Suprapubic skin (tissue), 4 donors: Measurements from ENCODE around the gene CCL22.

DNA sequence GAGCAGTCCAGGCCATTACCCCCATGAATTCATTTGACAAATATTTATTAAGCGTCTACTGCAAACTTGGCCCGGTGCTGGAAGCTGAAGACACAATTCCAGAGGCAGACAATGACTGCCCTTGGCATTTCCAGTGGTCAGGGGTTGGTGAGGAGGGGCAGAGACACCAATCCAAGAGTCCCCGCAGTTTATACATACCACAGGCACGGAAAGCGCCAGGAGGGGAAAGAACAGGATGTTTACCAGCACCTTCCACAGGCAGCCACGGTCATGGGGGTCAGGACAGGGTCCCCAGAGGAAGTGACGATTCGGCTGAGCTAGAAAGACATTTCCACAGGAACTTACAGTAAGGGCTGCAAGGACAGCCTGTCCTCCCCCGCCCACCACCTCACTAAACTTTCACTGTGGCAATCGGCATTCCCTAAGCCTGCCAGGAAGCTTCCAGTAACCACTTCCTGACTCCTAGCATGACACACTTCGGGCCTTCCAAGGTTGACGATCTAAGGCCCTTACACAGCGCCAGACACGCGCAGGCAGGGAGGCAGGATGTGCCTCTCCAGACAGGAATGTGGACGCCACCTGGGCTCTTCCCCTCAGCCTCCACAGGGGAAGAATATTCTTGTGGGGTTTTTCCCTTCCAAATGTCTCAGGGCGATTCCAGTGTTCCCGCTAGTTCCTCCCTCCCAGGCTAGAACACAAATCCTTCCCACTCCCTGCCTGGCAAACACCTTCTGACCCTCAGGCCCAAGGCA lies 1.2 kb upstream of the MT2A start:
- PRO-cap = bidirectional peak, plus-strand start at position 522 of the sequence, minus-strand start at position 230 of the sequence
- RAMPAGE, long total RNA, 4 experiments = no peak in any of the 4 experiments

DNA sequence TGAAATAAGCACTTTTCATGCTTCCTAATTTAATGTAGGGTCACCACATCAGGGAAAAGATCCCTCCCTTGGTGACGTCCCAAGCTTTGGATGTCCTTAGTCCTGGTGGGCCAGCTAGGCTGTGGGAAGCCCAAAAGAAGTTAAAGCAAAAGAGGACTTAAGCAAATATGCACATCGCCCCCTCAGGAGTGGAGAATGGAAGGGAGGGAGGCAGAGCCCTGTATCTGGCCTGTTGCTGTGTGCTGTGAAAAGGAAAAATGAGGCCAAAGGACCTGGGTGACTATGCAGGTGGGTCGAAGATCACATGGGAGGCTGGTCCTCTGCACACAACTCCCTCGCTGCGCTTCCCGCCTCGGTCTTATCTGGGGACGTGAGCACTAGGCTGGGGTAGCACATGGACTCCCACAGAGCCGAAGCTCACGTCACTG lies 4.4 kb downstream of the MT1A start:
- PRO-cap = no peak
- RAMPAGE, long total RNA, 4 experiments = no peak in any of the 4 experiments

- PRO-cap = no peak
- RAMPAGE, long total RNA, 4 experiments = no peak in any of the 4 experiments
These were observed 471 bp downstream of the MT1H start for GRCh38 chr16:56670025-56670544.

DNA sequence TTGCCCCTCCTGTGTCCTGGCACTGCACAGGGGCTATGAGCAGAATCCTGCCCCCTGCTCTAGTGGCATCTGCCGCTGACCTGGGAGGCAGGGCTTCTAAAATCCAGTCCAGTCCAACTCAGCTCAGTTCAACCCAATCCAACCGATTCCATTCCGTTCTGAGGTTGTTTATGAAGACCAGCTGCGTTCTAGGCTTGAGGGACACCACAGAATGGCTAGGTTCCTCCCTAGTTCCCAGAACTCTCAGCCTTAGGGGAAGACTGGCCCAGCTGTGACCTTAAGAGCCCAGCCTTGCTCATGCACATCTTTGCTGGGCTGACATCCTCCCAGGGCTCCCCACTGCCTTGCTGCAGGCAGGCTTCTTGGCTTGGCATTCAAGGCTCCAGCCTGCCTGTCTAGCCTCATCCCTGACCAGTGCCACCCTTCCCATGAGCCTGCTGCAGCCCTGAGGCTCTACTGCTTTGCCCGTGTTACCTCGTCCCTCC lies 7.8 kb downstream of the SLC12A3 start:
- PRO-cap = no peak
- RAMPAGE, long total RNA, 4 experiments = no peak in any of the 4 experiments

- PRO-cap = no peak
- RAMPAGE, long total RNA, 4 experiments = no peak in any of the 4 experiments
These were observed 2.2 kb downstream of the HERPUD1 start for GRCh38 chr16:56934158-56934598.

DNA sequence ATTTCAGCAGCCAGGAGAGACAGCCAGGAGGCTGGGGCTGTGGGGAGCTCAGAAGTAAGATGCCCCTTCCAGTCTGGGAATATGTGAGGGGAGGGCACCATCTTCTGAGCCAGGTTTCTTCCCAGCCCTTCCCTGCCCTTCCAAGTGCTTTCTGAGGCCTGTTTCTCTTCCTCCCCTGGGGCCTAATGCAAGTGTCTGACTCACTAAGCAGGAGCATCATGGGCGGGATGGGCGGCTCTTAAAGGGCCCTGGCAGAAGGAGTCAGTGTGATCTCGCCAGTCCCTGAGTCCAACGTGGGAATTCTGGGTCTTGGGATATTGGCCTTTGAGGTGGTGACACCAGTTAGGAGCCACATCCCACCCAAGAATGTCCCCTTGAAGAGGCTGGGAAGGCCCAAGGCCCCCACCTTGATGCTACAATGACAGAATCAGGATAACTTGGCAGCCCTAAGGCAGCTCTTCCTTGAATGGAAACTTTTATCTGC lies 3.8 kb upstream of the NLRC5 start:
- PRO-cap = no peak
- RAMPAGE, long total RNA, 4 experiments = no peak in any of the 4 experiments

GRCh38 chr16:57045635-57046284 lies 46.6 kb upstream of the CPNE2 start:
- PRO-cap = no peak
- RAMPAGE, long total RNA, 4 experiments = no peak in any of the 4 experiments

- PRO-cap = no peak
- RAMPAGE, long total RNA, 4 experiments = no peak in any of the 4 experiments
These were observed 28.6 kb downstream of the CPNE2 start for GRCh38 chr16:57120740-57121533.

DNA sequence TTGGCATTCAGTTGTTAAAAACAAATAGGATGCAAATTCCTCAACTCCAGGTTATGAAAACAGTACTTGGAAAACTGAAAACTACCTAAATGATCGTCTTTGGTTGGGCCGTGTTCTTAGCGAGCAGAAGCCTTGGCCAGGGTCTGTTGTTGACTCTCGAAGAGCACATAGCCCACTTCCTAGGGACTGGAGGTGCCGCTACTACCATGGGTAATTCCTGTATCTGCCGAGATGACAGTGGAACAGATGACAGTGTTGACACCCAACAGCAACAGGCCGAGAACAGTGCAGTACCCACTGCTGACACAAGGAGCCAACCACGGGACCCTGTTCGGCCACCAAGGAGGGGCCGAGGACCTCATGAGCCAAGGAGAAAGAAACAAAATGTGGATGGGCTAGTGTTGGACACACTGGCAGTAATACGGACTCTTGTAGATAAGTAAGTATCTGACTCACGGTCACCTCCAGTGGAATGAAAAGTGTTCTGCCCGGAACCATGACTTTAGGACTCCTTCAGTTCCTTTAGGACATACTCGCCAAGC lies 18.5 kb downstream of the RSPRY1 start:
- PRO-cap = no peak
- RAMPAGE, long total RNA, 4 experiments = no peak in any of the 4 experiments

DNA sequence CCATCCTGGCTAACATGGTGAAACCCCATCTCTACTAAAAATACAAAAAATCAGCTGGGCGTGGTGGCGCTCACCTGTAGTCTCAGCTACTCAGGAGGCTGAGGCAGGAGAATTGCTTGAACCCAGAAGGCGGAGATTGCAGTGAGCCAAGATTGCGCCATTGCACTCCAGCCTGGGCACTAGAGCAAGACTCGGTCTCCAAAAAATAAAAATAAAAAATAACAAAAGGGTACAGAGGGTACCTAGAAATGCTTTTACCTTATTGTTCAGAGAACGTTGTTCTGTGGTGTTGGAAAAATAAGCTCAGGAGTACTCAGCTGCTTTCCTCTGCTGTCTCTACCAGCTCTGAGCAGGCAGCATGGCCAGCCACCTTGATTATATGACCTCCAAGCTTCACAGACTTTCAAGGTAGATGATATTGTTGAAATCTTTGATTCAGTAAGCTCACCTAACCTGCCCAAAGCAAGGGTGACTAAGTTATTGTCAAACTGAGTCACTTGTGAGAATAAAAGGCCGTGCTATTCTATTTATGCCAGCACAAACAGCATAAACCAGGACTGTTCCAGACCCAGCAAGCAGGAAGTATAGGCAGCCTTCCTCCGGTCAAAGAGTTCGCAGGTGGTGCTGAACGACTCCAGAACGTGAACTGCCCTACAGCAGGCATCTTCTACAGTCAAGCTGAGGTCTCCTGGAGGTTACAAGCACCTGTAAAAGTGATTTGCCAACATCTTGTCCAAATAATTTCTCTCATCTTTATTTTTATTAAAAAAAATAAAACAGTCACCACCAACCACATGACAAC lies 10.5 kb downstream of the ARL2BP start:
- PRO-cap = no peak
- RAMPAGE, long total RNA, 4 experiments = no peak in any of the 4 experiments

DNA sequence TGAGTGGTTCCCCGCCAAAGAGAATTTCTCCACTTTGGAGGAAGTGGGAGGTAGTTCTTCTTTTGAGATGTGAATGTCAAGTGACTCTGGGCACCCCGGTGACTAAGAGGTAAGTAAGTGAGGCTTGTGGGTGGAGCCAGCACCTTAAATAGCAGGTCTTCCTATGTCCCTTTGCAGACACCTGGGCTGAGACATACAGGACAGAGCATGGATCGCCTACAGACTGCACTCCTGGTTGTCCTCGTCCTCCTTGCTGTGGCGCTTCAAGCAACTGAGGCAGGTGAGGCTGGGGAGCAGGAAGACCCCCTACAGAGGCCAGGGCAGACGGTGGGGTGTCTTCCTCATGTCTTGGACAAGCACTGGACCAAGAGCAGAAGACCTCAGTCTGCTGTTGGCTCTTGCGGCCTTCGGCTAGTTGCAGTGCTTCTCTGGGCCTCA lies at the start of gene CCL22:
TSS of gene CCL22 (plus strand) at position 174 of the 438 bp plus-strand sequence.
- PRO-cap = no peak
- RAMPAGE, long total RNA, 4 experiments = no peak in any of the 4 experiments

- PRO-cap = no peak
- RAMPAGE, long total RNA, 4 experiments = no peak in any of the 4 experiments
These were observed 1.2 kb downstream of the CX3CL1 start for GRCh38 chr16:57373308-57374045.

DNA sequence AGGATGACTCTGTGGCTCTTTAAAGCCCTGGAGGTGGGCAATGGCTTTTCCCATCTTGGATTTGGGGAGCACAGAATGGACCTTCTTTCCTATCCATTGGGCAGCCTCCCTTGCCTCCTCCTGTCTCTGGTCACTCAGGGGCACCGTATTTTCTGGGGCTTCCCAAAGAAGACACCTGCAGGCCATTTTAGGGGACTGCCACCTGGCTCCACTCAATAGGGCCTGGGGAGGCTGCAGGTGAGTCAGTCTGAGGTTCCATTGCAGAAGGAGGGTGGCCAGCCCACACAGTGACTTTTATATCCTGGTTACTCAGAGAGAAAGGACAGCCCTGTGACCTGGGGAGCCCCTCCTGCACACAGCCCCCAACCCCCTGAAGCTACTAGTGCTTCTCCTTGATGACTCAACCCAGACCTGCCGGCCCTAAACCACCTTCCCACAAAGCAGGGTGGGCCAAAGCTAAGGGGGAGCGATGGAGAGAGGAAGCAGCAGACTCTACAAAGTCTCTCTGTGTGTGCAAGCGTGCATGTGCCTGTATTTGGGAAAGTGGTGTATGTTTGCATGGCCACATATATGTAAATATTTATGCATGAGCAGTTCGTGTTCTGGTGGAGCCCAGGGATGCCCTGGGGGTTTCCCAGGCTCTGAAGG lies 4.9 kb downstream of the CX3CL1 start:
- PRO-cap = no peak
- RAMPAGE, long total RNA, 4 experiments = no peak in any of the 4 experiments

GRCh38 chr16:57471282-57471551 lies 8.7 kb downstream of the POLR2C start:
- PRO-cap = no peak
- RAMPAGE, long total RNA, 4 experiments = no peak in any of the 4 experiments

DNA sequence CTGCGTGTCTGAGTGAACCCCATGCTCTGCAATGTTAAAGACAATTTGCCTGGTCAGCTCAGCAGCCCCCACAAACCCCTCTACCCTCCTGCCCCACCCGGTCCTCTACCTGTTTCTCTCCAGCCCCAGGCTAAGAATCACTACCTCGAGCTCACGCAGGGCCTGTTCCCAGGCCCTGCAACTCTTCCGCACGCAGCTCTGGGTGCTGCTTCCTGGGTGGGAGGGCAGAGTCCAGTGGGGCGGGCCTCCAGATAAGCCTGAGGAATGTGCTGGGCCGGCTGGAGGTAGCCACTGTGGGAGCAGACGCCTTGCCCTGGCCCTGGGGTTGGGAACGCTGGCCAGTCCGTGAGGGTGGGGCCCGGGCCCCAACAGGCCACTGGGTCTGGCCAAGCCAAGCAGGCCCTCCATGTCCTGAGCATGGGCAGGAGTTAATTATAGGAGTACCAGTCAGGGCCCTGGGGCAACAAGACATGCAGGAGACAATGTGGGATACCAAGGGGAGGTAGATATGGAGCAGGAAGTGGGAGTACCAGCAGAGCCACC lies 6.0 kb downstream of the DOK4 start:
- PRO-cap = no peak
- RAMPAGE, long total RNA, 4 experiments = no peak in any of the 4 experiments

GRCh38 chr16:57637360-57637853 lies 9.0 kb downstream of the ADGRG1 start:
- PRO-cap = no peak
- RAMPAGE, long total RNA, 4 experiments = no peak in any of the 4 experiments

- PRO-cap = no peak
- RAMPAGE, long total RNA, 4 experiments = no peak in any of the 4 experiments
These were observed 17.7 kb downstream of the ADGRG1 start for GRCh38 chr16:57646017-57646653.

DNA sequence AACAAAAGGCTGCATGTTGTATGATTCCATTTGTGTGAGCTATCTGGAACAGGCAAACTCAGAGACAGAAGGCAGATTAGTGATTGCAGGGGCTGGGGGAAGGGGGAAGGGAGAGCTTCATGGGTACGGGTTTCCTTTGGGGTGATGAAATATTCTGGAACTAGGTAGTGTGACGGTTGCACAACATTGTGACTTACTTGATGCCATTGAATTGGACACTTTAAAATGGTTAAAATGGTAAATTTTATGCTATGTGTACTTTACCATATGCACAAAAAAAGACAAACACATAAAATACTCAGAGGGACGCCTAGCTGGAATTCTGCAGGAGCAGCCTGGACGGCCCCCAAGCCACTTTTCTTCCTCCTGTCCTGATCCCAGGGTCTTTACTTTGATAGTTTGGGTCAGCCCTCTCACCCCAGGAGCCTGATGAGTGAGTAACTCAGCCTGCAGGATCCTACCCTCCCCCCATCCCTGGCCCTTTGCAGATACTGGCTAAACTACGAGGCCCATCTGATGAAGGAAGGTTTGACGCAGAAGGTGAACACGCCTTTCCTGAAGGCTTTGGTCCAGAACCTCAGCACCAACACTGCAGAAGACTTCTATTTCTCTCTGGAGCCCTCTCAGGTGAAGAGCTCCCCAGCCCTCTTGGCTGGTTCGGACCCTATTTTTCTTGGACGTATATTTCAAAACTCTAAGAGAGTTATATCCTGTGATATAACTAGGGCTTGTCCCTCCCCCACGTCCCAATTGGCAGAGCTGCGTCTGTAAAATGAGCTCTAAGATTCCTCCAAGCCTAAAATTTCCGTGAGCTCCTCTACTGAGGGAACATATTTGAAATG lies 7.8 kb downstream of the ADGRG3 start:
- PRO-cap = no peak
- RAMPAGE, long total RNA, 4 experiments = no peak in any of the 4 experiments

DNA sequence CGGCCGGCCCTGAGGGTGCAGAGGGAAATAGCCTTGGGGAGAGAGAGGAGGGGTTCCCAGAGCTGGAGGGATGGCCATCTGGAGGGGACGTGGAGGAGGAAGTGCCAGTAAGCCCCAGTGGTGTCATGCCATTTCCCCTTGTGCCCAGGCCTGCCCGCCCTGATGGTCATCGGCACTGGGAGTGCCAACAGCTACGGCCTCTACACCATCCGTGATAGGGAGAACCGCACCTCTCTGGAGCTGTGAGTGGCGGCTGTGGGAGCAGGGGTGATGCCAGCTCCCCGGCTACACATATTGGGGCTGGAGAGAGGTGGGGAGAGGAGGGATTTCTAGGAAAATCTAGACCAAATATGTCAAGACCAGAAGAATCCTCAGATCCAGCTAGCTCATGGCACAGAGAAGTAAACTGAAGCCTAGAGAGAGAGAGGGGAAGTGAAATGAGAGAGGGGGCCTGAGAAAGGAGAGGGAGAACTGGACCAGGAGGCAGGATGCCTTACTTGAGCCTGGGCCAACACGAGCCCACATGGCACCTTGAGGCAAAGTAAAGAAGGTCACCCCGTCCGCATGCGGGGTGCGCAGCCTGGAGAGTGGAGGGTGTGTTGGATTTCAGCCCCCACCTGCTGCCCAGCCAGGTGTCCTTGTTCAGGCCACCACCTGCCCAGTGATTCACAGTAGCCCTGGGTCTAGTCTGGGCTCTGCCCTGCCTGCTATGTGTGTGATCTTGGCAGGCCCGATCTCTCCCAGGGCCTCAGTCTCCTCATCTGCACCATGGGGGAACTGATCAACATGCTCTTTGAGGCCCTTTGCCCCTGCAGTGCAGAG lies 10.2 kb upstream of the DRC7 start:
- PRO-cap = no peak
- RAMPAGE, long total RNA, 4 experiments = no peak in any of the 4 experiments

DNA sequence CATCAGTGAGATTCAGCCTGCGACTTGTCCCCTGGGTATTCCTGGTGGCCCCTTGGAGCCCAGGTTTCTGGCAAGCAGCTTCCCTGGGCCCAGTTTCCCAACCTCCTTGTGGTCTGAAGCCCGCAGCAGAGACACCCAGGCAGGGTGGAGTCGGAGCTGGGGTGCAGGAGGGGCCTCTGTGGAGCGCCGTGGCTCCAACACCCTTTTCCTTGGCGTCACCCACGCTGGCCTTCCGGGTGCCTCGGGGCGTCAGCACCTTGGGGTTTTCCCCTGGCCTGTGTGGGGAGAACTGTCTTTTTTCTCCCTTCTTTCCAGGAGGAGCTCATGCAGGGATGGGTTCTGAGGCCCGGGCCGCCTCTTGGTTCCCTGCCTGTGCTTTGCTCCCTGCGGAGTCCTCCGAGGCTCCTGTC lies 4.7 kb downstream of the KATNB1 start:
- PRO-cap = unidirectional peak, minus-strand start at position 108 of the sequence
- RAMPAGE, long total RNA, 4 experiments = no peak in any of the 4 experiments